Aorta (tissue), 1 donor: ENCODE measurements around the gene STMP1.

- PRO-cap: no peak
Observed at GRCh38 chr7:134562178-134562456, 13.2 kb downstream of the AKR1B15 start.

- PRO-cap: no peak
Observed at GRCh38 chr7:134562914-134563527, 14.1 kb downstream of the AKR1B15 start.

GRCh38 chr7:134645798-134646652 is 628 bp upstream of the BPGM start:
- PRO-cap: bidirectional peak, plus-strand start at chr7:134646853, minus-strand start at chr7:134646583

DNA sequence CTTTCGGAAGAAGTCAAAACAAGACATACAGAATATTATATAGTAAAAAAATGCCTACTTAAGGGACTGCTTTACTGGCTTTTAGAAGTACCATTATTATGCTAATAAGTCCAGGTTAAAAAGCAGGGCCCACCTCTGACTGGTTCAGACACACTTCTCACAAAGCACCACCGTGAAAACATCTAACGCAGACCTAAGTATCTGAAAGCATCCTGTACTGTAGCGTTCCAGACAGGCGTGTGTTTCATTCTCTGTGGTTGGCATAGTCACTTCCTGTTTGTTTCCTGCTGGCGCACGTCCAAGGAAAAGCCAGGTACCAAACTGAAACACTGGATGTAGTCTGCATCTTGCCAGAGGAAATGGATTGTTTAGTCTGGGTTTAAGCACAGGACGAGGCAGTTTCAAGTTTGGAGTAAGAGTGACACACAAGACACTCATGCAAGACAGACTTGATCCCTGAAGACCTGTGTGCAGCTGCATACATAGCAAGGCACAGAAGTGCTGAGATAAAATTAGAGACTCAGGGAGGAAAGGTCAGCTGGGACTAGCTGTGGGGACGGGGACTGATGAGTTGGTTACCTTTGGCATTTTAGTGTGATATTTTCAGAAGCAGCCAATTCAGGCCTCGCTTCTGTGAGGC is 23.2 kb downstream of the BPGM start:
- PRO-cap: no peak

DNA sequence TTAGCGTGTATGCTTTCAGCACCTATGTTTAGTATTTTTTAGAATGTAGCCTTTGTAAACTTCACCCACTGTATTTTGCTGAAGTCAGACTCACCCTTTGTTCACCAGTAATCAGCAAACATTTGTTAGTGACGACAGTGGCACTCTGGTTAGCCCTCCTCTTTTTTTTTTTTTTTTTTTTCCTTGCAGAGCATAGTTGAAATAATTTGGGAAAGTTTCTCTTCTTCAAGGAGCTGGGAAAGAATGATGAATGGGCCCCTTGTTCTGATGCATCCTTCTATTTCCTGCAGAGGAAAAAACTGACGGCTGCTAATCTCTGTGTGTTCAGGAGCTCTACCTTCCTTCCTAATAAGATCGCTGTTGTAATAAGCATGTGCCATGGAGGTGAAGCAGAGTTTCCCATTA is 59.4 kb upstream of the CALD1 start:
- PRO-cap: no peak

- PRO-cap: no peak
Observed at GRCh38 chr7:134720538-134721234, 58.7 kb upstream of the CALD1 start.

DNA sequence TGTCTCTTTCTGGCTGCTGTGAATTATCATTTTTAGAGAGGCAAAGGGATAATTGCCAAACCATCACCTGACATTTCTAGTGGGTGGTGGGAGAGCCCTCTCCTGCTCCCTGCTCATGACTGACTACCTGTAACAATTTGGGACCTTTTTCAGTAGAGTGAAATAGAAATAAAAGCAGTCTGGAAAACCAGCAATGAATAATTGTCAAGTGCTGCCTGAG is 52.8 kb downstream of the CALD1 start:
- PRO-cap: no peak

DNA sequence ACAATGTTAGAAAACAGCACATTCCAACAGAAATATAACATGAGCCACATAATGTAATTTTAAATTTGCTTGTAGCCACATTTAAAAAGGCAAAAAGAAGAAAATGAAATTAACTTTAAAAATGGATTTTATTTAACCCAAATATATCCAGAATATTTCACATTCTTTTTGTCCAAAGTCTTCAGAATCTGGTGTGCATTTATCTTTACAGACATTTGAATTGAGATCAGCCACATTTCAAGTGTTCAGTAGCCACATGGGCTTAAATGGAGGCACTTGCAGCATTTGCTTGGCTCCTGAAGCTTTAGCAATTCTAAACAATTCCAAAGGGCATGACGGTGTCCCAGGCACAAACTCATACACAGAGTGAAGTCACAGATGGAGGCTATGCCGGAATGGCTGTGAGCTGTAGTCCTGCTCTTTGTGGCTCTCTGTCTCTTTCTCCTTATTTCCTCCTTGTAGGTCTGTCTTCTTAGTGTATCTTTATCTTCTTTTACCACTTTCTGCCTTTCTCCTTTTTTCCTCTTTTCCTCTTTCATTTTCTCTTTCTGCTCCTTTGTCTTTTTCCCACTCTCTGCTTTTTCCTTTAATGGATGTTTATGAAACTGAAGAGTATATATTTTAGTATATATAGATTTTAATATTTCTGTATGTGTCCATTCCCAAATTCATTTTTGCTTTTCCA is 7.6 kb downstream of the AGBL3 start:
- PRO-cap: no peak

DNA sequence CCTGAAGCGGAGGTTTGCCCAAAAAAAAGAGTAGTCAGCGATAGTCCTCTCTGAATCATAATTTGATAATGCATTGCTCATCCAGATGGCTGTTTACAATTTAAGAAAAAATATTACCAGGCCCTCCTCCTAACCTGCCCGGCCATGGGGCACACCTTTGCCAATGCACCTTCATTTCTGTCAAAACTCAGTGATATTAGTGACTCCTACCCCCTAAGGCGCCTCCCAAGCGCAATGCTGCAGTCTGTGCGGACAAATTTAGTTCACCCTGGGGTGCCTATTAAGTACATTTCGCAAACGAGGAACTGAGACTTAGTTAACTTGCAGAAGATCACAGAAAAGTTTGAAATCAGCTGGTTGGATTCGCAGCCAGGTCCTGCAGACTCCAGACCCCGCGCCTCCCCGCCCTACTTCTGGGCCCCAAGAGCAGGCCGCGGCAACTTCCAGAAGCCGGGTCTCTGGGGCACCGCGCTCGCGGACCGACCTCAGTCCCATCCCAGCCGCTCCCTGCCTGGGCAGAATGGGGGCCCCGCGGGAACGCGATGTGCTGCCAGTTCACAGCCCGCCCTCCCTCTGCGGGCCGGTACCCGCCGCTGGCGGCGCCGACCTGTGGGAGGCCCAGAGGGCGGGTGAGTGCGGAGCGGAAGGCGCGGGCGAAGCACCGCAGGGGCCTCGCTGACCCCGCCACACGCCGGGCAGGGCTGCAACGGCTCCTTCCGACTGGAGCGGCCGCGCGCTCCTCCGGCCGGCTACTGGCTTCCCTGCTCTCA is 530 bp downstream of the CYREN start:
- PRO-cap: bidirectional peak, plus-strand start at position 621 of the sequence, minus-strand start at position 575 of the sequence

DNA sequence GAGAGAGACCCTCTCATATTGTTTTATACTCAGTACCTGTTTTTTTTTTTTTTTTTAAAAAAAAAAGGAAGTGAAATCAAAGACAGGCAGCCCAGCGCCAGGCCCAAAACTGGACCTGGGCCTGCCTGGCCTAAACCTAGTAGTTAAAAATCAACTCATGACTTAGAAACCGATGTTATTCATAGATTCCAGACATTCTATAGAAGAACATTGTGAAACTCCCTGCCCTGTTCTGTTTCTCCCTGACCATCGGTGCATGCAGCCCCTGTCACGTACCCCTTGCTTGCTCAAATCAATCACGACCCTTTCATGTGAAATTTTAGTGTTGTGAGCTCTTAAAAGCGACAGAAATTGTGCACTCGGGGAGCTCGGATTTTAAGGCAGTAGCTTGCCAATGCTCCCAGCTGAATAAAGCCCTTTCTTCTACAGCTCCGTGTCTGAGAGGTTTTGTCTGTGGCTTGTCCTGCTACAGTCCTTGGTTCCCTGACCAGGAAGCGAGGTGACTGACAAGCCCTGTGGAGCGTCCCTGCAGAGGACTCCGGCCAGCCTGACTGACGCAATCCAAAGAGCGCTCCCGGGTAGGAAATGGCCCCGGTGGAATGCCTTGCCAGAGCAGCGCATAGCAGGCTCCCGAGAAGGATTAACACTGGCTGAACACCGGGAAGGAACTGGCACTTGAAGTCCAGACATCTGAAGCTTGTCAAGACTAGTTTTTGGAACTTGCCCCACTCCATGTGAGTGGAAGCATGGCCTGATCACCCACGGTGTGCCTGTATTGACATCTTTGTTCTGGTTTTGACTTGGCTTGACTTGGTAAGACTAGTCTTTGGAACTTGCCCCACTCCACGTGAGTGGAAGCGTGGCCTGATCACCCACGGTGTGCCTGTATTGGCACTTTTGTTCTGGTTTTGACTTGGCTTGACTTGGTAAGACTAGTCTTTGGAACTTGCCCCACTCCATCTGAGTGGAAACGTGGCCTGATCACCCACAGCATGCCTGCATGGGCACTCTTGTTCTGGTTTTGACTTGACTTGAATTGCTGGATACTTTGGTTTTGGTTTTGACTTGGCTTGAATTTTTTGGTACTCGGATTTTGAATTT is 1.1 kb upstream of the CYREN start:
- PRO-cap: no peak

DNA sequence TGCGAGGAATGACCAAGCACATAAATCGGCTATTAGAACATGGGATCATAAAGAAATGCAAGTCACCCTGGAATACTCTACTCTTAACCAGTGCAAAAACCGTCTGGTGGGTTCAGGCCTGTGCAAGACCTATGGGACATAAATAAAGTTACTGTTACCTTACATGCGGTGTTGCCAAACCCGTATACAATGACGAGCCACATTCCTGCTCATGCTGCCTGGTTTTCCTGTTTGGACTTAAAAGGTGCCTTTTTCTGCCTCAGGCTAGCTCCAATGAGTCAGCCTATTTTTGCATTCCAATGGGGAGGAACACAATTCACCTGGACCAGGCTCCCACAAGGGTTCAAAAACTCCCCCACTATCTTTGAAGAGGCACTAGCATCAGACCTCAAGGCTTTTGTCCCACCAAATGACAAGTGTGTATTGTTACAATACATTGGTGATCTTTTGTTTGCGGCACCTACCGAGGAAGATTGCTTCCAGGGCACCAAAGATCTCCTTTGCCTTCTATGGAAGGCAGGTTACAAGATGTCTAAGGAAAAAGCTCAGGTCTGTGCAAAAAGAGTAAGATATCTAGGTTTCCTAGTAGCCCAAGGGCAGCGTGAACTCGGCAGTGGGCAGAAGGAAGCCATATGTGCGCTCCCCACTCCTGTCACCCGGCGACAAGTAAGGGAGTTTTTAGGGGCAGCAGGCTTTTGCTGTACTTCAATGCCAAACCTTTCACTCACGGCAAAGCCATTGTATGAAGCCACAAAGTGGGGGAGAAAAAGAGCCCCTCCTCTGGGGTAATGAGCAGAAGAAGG is 7.0 kb upstream of the CYREN start:
- PRO-cap: no peak

DNA sequence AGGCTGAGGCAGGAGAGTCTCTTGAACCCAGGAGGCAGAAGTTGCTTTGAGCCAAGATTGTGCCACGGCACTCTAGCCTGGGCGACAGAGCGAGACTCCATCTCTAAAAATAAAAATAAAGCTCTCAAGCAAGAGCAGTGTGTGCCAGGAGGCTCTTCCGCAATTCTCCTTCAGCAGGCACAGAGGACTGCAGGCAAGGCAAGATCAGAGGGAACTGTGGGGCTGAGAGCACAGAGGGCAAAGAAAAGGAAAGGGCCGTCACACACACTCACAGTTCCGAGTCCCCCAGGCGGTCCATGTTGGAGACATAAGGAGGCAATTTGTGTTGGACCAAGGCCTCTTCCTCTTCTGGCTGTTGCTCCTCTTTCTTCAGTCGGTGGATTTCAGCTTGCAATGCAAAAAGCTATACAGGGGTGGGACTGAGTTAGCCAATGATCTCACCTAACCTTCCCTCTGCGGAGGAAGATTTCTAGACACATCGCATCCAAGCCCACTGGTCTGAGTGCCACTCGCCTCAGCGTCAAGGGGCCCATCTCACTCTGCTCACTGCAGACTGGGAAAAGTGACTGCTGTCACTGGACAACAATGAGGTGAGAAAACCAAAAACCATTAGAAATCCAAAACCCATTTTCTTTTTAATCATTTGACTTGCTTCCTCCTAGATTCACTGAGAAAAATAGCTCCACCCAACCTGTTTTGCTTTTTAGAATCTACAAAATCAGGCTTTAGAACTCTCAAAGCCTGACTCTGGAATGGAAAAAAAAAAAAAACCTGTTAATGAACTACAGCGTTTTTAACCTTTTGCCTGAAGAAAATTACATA is 5.5 kb downstream of the WDR91 start:
- PRO-cap: no peak

GRCh38 chr7:135207923-135209252 is 2.9 kb downstream of the WDR91 start:
- PRO-cap: no peak

- PRO-cap: no peak
Observed at GRCh38 chr7:135383386-135383969, 126.4 kb downstream of the CNOT4 start.

DNA sequence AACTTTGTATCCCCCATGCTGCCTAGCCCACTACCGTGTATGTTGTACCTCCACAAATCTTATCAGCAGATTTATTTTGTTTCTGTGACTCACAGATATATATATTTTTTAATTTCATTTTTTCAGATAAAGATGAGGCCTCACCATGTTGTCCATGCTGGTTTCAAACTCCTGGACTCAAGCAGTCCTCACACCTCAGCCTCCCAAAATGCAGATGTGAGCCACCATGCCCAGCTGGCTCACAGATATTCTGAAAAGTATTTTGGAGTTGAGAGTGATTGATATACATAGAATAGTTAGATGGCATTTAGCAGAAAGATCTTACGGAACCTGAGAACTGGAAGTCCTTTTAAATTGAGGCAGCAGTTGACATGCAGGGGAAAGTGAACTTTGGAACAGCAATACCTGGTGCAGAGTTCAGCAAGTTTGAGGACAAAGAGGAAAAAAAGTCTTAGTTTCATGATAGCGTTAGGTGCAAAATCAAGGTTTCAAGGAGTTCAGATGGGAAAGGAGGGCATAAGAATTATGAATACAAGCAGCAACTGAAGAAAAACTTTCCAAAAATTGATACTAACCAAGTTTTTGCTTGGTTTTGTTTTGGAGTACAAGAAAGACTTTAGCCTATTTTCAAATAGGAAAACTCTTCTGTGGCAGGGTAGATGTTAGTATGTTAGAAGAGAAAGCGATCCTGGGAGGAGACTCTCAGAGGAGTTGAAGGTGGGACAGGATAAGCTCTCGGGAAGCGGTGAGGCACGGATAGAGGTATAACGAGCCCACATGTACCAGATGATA is 28.1 kb upstream of the STMP1 start:
- PRO-cap: no peak

- PRO-cap: no peak
Observed at GRCh38 chr7:135638422-135638901, 23.9 kb upstream of the STMP1 start.

DNA sequence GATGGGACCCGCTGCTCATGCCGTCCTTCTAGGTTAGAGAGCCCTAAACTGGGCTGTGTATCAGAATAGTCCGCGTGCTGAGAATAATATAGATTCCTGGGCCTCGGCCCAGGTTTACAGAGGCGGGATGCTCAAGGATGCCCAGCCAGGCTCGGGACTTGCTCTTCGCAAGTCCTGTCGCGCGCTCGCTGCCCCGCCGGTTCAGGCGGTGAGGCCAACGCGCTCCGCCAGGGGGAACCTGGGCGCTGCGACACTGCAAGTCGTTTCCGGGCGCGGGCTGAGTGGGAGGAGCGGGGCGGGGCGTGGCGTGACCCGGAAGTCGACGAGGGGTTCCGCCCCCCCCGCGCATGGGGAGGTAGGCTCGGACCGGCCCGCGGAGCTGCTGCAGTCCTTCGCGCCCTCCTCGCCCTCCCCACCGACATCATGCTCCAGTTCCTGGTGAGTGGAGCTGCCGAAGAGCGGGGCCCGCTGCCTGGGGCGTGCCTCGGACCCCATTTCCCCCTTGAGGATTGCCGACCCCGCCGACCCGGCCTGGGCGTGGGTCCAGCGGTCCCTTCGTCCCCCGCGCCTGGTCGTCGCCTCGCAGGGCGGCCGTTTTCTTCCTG is at the start of gene STMP1:
Gene STMP1 (plus strand): TSS at position 358 of the 605 bp plus-strand sequence.
- PRO-cap: bidirectional peak, plus-strand start at position 387 of the sequence, minus-strand start at position 203 of the sequence

GRCh38 chr7:135745846-135746421 is 2.7 kb downstream of the FAM180A start:
- PRO-cap: no peak

- PRO-cap: no peak
Observed at GRCh38 chr7:135755258-135755752, 6.7 kb upstream of the FAM180A start.

GRCh38 chr7:135773485-135773884 is 24.9 kb upstream of the FAM180A start:
- PRO-cap: no peak